Subcutaneous preadipocyte (primary cell): ENCODE results near the gene EPB41L5.

GRCh38 chr2:115562074-115562331 is 1119.6 kb downstream of the DPP10 start:
- CAGE, long polyA plus RNA = no peak

DNA sequence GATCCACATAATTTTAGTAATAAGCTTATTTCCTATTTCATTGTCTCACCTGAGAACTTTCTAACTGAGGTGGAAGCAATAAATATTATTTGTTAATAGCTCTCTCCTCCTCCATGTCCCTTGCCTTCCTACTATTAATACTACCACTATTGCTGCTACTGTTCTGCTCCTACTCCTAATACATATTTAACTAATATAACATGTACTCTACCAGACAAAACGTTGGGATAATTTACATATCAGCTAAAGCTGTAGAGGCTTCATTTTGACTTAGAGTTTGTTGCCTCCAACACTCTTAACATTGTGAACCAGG is 1283.5 kb downstream of the DPP10 start:
- CAGE, long polyA plus RNA = no peak

GRCh38 chr2:117803667-117804436 is 10.6 kb upstream of the DDX18 start:
- CAGE, long polyA plus RNA = no peak

DNA sequence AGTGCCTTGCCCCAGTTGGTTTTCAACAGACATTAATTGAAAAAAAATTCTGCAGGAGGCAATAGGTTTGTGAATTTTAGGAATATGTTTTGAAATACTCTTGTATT is 929 bp downstream of the DDX18 start:
- CAGE, long polyA plus RNA = no peak

- CAGE, long polyA plus RNA = no peak
These were observed 622 bp downstream of the CCDC93 start for GRCh38 chr2:118013171-118013724.

- CAGE, long polyA plus RNA = no peak
These were observed 40.4 kb downstream of the EN1 start for GRCh38 chr2:118806726-118807850.

DNA sequence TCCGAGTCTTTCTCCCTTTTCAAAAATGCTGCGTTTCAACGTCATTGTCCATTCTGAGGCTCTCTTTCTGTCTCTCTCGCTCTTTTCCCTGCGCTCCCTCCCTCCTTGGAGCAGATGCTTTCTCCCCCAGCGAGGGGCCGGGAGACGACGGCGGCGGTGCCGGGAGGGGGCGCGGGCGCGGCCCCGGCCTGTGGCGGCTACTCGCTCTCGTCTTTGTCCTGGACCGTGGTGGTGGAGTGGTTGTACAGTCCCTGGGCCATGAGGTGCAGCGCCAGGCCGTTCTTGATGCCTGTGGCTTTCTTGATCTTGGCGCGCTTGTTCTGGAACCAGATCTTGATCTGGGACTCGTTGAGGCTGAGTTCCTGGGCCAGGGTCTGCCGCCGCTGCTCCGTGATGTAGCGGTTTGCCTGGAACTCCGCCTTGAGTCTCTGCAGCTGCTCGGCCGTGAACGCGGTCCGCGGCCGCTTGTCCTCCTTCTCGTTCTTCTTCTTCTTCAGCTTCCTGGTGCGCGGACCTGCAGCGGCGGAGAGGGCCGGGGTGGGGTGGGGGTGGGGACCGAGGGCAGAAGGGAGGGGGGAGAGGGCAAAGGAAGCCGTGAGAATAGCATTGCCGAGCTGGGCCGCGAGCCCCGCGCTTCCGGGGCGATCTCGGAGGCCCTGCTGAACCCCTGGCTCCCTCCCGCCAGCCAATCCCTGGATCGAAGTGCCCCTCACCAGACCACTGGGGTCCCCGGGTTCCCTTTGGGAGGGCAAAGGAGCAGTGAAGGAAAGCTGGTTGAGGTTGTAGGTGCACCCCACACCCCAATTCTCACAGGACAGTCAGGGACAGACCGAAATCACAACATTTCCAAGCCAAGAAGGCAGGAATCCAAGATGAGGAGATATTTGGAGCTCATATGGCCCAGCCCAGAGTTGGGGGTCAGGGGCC is 4.4 kb downstream of the EN1 start:
- CAGE, long polyA plus RNA = no peak

DNA sequence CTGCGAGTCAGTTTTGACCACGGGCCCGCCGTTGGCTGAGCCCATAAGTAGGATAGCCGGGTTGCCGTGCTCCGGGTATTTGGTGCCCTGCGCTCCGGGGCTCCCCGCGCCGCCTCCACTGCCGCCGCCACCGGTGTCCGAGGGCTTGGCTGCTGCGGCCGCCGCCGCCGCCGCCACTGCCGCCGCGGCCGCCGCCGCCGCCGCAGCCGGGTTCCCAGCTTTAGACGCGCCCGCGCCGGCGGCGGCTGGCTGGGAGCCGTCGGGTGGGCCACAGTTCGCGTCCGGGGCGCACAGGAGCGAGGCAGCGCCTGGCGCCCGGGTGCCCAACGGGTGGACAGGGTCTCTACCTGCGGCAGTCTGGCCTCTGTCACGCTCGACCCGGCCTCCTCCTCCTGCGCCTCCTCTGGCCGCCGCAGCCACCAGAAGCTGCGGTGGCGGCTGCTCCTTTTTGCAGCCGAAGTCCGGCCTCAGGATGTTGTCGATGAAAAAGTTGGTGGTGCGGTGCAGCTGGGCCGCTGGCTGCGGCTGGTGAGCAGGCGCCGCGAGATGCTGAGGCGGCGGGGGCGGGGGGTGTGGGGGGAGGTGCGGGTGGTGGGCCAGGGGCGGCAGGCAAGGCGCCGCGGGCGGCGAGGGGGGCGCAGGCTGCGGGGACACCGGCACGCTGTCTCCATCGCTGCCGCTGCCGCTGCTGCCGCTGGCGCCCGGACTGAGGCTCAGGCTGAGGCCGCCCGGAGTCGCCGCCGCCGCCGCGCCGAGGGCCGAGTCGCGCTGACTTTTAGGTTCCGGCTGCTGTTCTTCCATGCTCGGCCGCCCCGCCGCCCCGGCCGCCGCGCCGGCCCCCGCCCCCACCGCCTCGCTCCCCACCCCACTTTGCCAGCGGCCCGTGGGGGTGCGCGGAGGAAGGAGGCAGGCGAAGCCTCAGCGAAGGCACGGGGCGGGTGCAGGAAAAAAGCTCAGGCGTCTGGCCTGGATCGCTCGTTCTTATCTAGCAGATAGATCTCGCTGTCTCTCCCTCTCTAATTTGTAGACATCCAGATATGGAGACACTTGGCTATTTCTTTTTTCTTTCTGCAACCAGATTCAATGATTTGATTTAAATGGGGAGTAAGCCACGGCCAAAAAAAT is 719 bp downstream of the EN1 start:
- CAGE, long polyA plus RNA = start-site peak on the minus strand centred at position 797 of the sequence, 69 bp wide, 78 and 33 reads in 2 replicates

- CAGE, long polyA plus RNA = no peak
These were observed 28.1 kb downstream of the MARCO start for GRCh38 chr2:118970058-118970449.

DNA sequence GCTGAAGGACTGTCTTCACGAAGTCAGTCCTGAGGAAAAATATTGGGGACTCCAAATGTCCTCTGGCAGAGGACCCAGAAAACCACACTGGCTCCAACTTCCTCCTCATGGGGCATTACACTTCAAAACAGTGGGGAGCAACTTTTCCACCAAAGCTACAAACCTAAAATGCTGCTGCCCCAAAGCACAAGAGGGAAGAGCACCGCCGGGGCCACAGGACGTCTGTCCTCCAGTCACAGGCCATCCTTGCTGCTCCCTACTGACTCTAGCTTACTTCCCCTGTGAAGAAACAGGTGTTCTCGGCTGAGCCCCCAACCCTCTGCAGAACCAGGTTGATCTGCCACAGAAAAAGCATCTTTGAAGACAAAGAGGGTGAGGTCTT is 40.7 kb downstream of the STEAP3 start:
- CAGE, long polyA plus RNA = no peak

DNA sequence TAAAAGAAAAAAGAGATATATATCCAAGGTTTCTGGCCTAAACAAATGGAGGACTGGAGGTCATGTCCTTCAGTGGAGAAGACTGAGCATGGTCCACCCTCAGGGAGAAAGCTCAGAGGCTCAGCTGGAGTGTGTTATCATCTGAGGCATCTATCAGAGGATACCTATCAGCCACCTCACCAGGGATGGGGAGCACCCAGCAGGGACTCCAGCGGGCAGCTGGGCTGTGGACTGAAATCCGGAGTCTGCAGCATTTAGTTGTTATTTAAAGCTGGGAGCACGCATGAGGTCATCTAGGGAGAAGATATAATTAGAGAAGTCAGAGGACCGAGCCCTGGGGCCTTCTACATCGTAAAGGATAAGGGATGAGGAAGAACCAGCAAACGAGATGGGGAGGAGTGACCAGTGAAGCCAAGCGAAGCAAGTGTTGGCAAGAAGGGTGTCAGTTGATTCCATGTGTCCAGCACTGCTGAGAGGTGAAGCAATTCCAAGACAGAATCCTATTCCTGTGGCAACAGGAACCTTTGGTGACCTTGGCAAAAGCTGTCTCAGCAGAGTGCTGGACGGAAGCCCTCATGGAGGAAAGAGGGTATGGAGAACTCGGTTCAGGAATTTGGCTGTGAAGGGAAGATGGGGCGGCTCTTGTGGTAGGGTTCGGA is 70.3 kb downstream of the STEAP3 start:
- CAGE, long polyA plus RNA = no peak

GRCh38 chr2:119428651-119428980 is 3.0 kb upstream of the TMEM37 start:
- CAGE, long polyA plus RNA = no peak

DNA sequence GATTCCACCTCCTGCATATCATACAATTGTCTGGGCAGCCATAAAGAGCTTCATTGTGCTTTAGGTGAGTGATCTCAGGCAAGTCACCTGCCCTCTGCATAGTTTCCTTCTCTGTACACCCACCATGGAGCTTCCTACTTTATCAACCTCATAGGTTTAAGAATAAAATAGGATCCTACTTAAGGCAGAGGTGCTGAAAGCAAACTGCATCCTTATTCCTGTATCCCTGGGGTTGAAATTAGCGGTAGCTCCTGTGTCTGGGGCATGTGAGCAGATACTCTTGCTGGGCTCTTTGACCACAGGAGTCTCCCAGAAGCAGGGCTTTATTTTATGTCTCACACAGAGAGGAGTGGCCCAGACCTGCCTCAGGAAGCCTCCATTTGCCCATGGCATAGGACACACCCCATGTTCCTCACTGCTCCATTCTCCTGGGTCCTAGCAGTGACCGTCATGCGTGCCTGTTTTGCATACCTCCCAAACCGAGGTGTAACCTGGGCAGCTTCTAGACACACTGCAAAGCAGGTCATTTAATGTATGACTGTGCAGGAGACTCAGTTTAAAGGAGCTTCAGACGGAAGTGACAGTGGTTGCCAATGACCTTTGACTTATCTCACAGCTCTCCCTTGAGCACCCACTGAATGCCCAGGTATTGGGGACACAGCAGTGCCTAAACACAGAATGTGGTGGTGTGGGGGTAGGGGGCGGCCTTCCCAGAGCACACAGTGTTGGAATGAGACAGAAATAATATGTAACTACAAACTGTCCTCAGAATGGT is 3.5 kb downstream of the TMEM37 start:
- CAGE, long polyA plus RNA = no peak

DNA sequence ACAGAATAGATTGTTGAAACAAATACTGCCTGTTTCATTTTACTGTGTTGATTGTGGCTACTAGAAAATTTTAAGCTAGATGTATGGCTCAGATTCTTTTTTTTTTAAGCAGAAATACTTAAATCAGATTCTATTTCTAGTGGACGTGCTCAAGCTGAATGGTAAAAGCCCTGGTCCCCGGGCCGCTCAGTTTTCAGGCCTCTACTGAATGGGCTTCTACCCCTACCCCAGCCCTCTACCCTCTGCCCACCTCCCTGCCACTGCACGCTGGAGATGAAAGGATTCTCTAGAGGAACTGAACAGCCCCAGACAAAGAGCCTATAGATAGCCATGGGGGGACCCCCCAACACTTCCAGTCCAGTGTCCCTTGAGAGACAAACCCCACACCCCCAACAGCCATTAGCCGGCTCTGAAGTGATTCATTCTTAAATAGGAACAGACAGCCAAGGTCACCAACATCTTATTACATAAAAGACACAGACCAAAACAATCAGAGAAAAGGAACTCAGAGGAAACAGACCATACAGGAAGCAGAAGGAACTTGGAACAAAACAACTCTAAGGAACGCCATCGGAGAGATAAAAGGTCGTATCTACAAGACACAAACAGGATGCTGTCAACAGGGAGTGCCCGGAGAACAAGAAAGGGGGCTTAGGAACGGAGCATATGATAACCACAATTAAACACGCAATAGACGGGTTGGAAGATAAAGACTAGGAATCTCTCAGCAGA is 23.5 kb downstream of the TMEM37 start:
- CAGE, long polyA plus RNA = no peak

DNA sequence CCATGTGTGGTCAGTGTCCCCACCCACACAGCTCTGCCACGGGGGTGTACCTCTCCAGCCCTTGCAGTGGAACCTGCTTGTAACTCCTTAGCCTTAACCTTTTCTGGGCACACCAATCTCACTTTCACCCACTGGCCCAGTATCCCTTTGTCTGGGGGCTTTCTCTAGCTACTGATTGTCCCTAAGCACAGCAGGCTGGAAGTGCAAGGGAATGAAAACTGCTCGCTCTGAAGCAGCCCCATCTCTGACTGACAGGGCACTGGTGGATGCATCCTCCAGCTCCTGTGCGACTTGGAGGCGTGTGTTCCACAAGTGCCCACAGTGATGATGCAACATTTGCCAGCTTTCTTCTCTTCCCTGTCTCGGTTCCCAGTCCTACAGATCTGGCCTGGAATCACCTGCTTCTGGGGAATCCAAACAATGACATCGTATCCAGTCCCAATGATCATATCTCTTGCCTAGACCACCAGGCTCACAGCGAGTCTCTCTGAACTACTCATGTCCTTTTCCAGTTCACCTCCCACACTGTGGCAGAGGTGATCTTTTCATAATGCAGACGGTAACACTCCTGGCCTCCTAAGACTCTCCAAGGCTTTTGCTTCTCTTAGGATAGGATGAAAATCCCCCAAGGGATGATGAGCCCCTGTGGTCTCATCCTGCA is 33.5 kb downstream of the SCTR start:
- CAGE, long polyA plus RNA = no peak

DNA sequence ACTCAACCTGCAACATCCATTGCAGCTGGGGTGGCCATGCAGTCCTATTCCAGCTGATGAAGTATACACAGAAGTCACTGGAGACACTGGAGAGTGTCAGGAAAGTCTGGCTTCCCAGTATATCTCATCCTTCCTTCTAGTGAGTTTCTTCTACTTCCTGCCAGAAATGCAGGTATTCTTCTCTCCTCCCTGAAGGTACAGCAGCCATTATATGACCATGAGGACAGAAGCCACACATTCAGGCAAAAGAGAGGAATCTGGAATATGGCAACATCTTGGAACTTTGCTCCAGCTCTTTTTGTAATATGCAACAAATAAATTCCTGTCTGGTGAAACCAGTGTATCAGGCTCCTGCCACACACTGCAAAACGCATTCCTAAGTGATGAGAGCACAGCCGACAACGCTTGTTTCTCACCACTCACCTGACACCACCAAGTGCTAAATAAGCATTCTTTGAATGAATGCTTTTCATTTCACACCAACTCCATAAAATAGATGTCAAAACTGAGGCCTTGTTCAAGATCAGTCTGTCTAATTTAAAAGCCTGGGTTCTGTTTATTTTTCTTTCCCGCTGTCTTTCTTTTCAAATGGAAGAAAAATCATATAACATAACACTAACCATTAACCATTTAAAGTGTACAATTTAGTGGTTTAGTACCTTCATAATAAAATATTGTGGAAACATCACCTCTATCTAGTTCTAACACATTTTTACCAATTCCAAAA is 32.2 kb downstream of the SCTR start:
- CAGE, long polyA plus RNA = no peak

GRCh38 chr2:119699179-119699900 is 20.3 kb downstream of the TMEM177 start:
- CAGE, long polyA plus RNA = no peak

GRCh38 chr2:120012529-120013616 is at the start of gene EPB41L5:
Gene EPB41L5 (plus strand): TSS chr2:120013077.
- CAGE, long polyA plus RNA = no peak

GRCh38 chr2:120238591-120239322 is 13.9 kb upstream of the RALB start:
- CAGE, long polyA plus RNA = no peak

- CAGE, long polyA plus RNA = no peak
These were observed 49.8 kb downstream of the INHBB start for GRCh38 chr2:120395641-120396286.